Astrocyte (in vitro differentiated cells and primary cell): ENCODE results near the genes ZC3H12C, POU2AF2 and SIK2.

- PRO-cap: no peak
- RRBS, 2 experiments: no CpG with 5 or more reads among the region's 3 CpGs
Measured at GRCh38 chr11:107719104-107719382, 7.2 kb upstream of the SLN start.

DNA sequence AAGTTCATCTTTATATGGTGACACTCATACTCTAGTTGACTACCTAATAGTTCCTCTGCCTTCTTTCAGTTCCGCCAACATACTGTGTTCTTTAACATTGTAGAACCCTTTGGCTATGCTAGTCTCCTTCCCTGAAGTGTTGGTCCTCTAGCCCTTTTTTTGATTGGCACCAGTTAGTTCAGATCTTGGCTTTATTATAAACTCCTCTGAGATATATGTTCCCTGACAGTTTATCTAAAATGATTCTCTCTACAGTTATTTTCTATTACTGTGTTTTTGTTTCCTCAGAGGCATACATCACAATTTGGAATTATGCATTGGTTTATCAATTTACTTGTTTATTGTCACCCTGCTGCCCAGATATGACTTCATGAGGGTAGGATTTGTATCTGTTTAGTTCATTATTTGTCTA is 1.6 kb downstream of the ATM start:
- PRO-cap: no peak
- RRBS, 2 experiments: no CpG with 5 or more reads among the region's 1 CpG

DNA sequence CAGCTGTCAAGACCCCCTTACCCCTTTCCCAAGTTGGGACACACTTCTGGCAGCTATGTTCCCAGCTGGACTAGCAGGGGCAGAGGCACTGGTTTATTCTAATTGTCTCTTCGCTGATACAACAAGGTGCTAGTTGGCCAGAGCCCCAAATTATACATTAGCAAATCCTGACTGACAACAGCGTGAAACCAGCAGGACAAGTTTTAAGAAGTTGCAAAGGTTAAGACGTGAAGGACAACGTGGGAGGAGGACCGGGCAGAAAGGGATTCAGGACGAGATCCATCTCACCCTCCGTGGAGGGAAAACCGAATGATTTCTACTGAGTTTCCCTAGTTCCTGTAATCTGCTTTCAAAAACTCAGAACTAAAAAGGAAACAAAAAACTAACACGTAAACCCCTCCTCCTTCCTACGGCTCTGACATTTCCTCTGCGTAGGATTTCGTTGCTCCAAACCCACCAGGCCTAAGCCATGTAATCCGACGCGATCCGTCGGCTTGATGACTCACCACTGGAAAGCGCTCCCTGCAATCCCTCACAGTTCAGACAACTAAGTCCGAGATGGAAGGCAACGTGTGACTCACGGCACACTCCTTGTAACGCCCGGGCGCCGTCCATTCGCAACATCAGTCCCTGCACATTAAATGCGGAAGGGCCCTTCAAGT is 758 bp downstream of the POGLUT3 start:
- PRO-cap: bidirectional peak, plus-strand start at position 546 of the sequence, minus-strand start at position 370 of the sequence
- RRBS, 2 experiments: no CpG with 5 or more reads among the region's 27 CpGs

- PRO-cap: no peak
- RRBS, 2 experiments: no CpG with 5 or more reads among the region's 13 CpGs
Measured at GRCh38 chr11:108498790-108499113, 568 bp upstream of the POGLUT3 start.

GRCh38 chr11:108854082-108854777 is 189.4 kb downstream of the DDX10 start:
- PRO-cap: no peak
- RRBS, 2 experiments: no CpG with 5 or more reads among the region's 2 CpGs

GRCh38 chr11:108975869-108976137 is 310.9 kb downstream of the DDX10 start:
- PRO-cap: no peak
- RRBS, 2 experiments: no CpG with 5 or more reads among the region's 4 CpGs

DNA sequence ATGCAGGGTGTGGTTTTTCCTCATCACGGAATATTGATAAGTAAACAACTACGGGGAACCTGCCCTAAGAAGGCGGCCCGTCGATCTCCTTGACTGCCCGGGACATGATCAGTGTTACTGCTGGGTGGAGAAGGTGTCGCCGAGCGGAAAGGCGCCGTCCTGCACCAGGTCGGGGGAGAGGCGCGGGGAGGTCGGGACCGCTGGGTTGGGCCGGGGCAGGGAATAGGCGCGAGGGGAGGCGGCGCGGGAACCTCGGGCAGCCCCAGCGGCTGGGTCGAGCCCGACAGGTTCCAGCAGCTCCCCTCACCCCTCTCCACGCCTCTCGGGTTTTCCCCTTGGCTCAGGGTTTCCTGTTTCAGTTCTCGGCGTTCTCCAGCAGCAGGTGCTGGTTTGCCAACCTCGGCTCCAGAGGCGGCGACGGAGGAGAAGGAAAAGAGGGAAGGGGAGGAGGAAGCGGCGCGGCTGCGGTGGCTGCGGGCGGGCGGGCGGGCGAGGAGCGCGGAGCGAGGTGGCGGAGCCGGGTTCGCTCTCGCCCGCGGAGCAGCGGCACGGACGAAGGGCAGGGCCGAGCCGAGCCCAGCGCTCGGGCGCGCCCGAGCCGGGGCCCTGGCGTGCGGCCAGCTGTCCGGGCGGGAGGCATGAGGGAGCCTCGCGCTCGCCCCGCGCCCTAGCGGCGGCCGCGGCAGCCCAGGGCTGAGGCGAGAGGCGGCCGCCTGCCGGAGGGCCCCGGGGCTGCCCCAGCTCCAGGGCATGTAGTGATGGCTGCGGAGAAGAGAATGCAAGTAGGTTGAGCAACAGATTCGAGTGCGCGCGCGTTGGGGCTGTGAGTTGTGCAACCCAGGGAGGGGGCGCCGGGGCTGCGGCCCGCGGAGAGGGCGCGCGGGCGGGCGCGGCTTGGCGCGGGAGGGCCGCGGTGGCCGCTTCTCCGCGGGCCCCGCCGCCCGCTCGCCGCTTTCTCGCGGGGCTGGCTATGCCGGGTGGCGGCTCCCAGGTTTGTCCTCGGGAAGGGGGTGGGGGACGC is at the start of gene ZC3H12C:
TSS of gene ZC3H12C (plus strand) at position 951 of the 1,021 bp plus-strand sequence.
- PRO-cap: bidirectional peak, plus-strand start at position 358 of the sequence, minus-strand start at position 106 of the sequence; bidirectional peak, plus-strand start at position 696 of the sequence, minus-strand start at position 757 of the sequence
- RRBS, 2 experiments: under 1 to 2% methylated on average over 24 to 35 of the region's 116 CpGs

DNA sequence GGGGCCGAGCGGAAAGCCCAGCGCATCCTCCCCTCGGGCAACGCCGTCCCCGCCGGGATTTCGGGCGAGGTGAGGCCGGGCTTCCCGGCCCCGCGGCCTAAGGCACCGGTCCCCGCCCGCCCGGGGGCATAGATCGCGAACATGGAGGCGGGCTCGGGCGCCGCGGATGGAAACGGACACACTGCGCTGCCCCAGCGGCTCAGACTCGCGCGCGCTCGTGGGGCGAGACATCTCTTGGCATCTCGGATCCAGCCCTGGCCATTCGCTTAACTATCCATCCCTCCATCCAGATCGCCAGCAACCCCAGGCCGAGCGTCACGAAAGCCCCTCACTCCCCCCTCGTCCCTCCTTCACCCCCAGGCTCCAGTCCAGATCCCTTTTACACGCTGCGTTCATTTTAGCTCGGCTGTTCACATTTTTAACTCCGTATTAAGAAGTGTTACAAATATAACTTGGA is 468 bp downstream of the ZC3H12C start:
- PRO-cap: bidirectional peak, plus-strand start at position 129 of the sequence, minus-strand start at position 113 of the sequence
- RRBS, 2 experiments: 2 to 3% methylated on average over 8 of the region's 45 CpGs

GRCh38 chr11:110174131-110174503 is 80.9 kb downstream of the ZC3H12C start:
- PRO-cap: no peak
- RRBS, 2 experiments: no CpG with 5 or more reads among the region's 12 CpGs

DNA sequence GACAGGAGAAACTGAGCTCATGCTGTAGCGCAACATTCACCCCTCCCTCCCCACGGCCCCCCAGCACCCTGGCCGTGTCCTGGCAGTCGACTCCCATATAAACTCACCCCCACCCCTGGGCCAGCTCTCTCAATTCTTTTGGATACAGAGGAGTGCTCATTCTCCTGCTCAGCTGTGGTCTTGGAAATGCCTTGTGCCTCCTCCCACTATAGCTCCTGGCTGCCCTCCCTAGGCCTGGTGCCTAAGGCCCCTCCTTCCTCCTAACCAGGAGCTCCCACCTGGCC is 209.4 kb upstream of the ARHGAP20 start:
- PRO-cap: no peak
- RRBS, 2 experiments: no CpG with 5 or more reads among the region's 4 CpGs

- PRO-cap: no peak
- RRBS, 2 experiments: no CpG with 5 or more reads among the region's 2 CpGs
Measured at GRCh38 chr11:111132180-111132545, 113.4 kb upstream of the POU2AF2 start.

- PRO-cap: no peak
- RRBS, 2 experiments: no CpG with 5 or more reads among the region's 1 CpG
Measured at GRCh38 chr11:111245654-111245998, at the start of gene POU2AF2. Gene POU2AF2 (plus strand): TSS chr11:111245725.

- PRO-cap: no peak
- RRBS, 2 experiments: no CpG with 5 or more reads among the region's 8 CpGs
Measured at GRCh38 chr11:111334404-111335045, 36.2 kb downstream of the POU2AF3 start.

- PRO-cap: no peak
- RRBS, 2 experiments: no CpG with 5 or more reads among the region's 16 CpGs
Measured at GRCh38 chr11:111413658-111414902, 35.0 kb upstream of the POU2AF1 start.

DNA sequence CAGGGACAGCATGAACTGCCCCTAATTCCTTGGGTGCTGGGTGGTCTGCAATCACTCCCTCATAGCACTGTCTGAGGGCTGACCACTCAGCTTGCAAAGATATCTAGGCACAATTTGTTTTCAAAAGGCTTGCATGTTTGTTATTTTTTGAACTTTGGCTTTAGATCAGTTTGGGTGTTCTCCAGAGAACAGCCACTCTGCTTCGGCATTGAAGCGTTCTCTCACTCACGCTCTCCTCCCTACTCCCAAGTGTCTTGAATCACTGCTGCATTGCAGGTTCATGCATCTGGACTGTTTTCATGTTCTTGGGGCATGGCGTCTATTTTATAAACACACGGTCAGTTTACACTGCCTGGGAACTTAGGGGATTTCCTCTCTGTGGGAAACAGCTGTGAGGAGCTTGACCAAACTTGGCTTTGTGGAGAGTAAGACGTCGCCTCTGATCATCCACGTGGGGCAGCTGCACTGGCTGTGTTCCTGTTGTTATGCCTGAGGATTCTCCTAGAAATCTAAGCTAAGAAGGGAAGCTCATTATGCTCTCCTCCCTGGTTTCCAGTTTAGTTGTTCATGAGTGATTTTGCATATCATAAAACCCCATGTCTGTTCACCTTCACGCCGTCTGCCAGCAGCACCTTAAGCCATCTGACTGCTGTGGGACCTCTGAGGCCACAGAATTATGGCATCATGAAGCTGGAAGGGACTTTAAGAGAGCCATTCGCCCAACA is 38.6 kb upstream of the POU2AF1 start:
- PRO-cap: no peak
- RRBS, 2 experiments: no CpG with 5 or more reads among the region's 11 CpGs

GRCh38 chr11:111541167-111542065 is 896 bp downstream of the LAYN start:
- PRO-cap: bidirectional peak, plus-strand start at chr11:111541352, minus-strand start at chr11:111541275; bidirectional peak, plus-strand start at chr11:111541552, minus-strand start at chr11:111541524; unidirectional peak, minus-strand start at chr11:111541968
- RRBS, 2 experiments: 1 to 4% methylated on average over 15 of the region's 42 CpGs

DNA sequence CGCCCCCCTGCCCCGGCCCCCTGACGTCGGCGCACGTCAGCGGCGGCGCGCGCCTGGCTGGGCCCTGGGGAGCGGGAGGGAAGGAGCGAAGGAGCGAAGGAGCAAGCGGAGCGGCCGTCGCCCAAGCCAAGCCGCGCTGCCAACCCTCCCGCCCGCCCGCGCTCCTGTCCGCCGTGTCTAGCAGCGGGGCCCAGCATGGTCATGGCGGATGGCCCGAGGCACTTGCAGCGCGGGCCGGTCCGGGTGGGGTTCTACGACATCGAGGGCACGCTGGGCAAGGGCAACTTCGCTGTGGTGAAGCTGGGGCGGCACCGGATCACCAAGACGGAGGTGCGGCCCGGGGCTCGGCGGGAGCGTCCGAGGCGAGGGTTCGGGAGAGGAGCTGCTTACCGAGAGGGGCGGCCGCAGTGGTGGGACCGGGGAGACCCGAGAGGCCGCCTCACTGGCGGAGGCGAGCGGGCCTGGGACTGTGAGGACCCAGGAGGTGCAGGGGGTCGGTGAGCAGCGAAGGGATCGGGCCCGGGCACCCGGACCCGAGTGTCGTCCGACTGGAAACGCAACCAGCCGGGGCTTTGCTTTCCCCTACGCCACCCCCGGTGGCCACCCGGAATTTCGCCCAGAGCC is at the start of gene SIK2:
TSS of gene SIK2 (plus strand) at position 81 of the 624 bp plus-strand sequence.
- PRO-cap: bidirectional peak, plus-strand start at position 69 of the sequence, minus-strand start outside the sequence; unidirectional peak, plus-strand start at position 69 of the sequence; unidirectional peak, plus-strand start at position 129 of the sequence; bidirectional peak, plus-strand start outside the sequence, minus-strand start at position 539 of the sequence
- RRBS, 2 experiments: under 1 to 1% methylated on average over 23 to 30 of the region's 71 CpGs

- PRO-cap: no peak
- RRBS, 2 experiments: no CpG with 5 or more reads among the region's 3 CpGs
Measured at GRCh38 chr11:111663373-111663672, 61.1 kb downstream of the SIK2 start.

DNA sequence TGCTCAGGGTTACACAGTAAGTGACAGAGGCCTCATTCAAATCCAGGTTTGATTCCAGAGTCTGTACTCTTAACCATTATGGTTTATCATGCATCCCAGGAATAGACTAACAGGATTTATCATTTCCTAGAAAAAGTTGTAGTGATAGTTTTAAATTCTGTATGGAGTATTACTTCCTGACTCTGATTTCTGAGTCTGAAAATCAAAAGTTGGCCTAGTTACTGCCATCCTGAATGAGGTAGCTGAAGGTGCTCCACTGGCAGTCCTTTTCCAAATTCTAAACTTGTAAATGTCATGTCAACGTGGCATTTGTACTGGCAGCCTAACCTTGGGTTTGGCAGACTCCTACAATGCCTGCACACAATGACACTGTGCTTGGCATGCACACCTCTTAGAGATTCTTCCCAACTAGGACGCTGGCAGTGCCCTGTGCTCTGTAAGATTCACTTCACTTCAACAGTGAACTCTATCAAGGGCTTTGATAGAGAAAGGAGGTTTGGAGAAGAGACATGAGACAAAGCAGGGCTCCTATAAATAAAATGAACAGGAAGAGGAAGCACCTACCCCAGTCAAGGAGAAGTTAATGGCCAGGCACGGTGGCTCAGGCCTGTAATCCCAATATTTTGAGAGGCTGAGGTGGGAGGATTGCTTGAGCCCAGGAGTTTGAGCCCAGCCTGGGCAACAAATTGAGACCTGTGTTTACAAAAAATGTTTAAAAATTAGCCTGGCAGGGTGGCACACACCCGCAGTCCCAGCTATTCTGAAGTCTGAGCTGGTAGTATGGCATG is 21.9 kb upstream of the PPP2R1B start:
- PRO-cap: no peak
- RRBS, 2 experiments: no CpG with 5 or more reads among the region's 4 CpGs

DNA sequence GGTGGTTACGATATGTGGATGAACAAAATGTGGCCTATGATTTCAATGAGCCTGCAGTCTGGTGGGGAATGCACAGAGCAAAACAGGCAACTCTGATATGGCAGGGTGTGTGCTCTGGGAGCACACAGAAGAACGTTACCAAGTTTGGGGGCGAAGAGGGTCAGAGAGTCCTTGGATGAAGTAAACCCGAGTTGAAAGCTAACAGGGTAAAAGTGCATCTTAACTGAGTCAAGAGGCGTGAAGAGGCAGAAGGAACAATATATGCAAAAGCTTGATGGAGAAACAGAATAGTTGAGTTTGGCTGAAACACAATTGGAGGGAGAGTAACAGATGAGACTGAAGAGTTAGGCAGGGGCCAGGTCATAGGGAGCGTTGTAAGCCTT is 330 bp downstream of the CFAP68 start:
- PRO-cap: no peak
- RRBS, 2 experiments: no CpG with 5 or more reads among the region's 6 CpGs